Omental fat pad (tissue), 4 donors: ENCODE measurements around the genes GDPD4 and AQP11.

GRCh38 chr11:76751915-76753228, 30.8 kb upstream of the TSKU start:
- PRO-cap, result no peak
- RAMPAGE, long total RNA, 4 experiments, result no peak in any of the 4 experiments

GRCh38 chr11:76766960-76767662, 16.0 kb upstream of the TSKU start:
- PRO-cap, result no peak
- RAMPAGE, long total RNA, 4 experiments, result no peak in any of the 4 experiments

- PRO-cap, result no peak
- RAMPAGE, long total RNA, 4 experiments, result no peak in any of the 4 experiments
Observed at GRCh38 chr11:76769178-76770029, 13.8 kb upstream of the TSKU start.

DNA sequence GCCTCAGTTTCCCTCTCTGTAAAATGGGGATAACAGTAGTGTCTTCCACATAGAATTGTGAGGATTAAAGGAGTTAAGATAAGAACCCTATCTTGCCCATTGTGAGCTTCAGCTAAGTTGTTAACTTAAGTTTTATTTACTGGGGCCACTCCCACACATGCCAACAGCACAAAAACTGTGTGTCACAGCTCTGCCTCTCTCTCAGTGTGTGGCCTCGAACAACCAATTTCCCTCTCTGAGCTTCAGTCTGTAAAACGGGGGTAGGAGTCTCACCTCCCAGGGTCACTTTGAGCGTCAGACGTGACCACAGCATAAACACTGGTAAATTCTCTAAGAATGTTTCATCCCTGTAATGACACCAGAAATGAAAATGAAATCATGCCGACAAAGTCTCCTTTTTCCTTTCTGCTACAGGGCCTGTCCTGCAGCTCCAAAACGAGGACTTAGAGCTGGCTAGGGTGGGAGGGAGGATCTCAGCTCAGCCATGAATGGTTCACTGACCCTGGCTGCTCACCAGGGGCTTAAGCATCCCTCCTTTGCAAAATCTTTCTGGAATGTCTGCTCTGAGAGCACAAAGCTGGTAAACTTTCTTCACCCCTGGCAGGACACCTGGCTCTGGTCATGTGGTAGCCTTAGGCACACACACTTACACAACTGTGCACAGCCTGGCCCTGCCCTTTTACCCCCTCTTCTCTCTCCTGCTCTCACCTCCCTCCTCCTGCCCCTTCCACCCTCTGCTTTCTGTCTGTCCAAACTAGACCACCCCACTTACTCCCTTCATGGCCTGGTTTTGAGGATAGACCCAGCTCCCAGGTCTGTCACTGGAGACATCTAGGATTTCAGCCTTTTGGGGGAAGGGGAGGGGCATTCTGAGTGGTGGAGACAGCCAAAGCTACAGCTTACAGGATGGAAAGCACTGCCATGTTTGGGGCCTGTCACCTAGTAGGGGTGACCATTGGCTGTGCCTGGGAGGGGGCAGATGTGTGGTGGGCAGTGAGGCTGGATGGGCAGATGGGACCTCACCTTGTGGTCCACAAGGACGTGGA, 12.3 kb upstream of the TSKU start:
- PRO-cap, result no peak
- RAMPAGE, long total RNA, 4 experiments, result start-site peak on the minus strand in 1 of 4 experiments, centred at position 515 of the sequence, 7 reads per replicate

GRCh38 chr11:76788231-76789248, 5.4 kb downstream of the TSKU start:
- PRO-cap, result no peak
- RAMPAGE, long total RNA, 4 experiments, result no peak in any of the 4 experiments

- PRO-cap, result no peak
- RAMPAGE, long total RNA, 4 experiments, result no peak in any of the 4 experiments
Observed at GRCh38 chr11:76801767-76802350, 18.7 kb downstream of the TSKU start.

DNA sequence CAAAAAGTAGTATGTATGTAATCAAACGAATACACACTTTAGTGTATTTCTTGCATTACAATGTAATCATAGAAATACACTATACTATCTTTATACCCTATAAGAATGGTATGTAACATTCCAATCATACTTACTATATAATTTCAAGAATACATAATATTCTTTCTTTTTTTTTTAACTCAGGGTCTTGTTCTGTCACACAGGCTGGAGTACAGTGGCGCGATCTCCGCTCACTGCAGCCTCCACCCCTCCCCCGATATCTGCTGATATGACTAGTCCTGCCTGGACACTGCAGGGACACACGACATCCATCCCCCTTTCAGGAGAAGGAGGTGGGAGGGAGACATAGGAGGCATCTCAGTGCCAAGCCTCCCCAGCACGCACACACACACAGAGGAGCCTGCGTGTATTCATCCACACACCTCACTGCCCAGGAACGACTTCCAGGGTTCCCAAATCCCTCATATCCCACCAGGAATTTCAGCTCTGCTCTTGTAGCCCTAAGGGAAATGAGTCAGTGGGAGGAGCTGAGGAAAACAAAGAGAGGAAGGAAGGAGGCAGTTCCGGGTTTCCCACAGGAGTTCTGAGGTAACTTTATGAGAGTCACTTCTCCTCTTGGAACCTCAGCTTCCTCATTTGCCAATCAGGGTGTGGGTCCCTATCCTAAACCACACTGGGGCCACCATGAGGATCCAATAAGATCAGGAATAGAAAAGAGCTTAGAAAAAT, 37.3 kb upstream of the ACER3 start:
- PRO-cap, result no peak
- RAMPAGE, long total RNA, 4 experiments, result no peak in any of the 4 experiments

- PRO-cap, result no peak
- RAMPAGE, long total RNA, 4 experiments, result no peak in any of the 4 experiments
Observed at GRCh38 chr11:77035005-77036053, 1.1 kb downstream of the B3GNT6 start.

GRCh38 chr11:77036127-77037219, 2.3 kb downstream of the B3GNT6 start:
- PRO-cap, result no peak
- RAMPAGE, long total RNA, 4 experiments, result no peak in any of the 4 experiments

GRCh38 chr11:77096551-77096981, 6.1 kb upstream of the OMP start:
- PRO-cap, result no peak
- RAMPAGE, long total RNA, 4 experiments, result no peak in any of the 4 experiments

- PRO-cap, result no peak
- RAMPAGE, long total RNA, 4 experiments, result no peak in any of the 4 experiments
Observed at GRCh38 chr11:77301380-77301825, at the start of gene GDPD4. Gene GDPD4 (minus strand): TSS chr11:77301686.

- PRO-cap, result no peak
- RAMPAGE, long total RNA, 4 experiments, result no peak in any of the 4 experiments
Observed at GRCh38 chr11:77570836-77571772, 18.6 kb upstream of the AQP11 start.

DNA sequence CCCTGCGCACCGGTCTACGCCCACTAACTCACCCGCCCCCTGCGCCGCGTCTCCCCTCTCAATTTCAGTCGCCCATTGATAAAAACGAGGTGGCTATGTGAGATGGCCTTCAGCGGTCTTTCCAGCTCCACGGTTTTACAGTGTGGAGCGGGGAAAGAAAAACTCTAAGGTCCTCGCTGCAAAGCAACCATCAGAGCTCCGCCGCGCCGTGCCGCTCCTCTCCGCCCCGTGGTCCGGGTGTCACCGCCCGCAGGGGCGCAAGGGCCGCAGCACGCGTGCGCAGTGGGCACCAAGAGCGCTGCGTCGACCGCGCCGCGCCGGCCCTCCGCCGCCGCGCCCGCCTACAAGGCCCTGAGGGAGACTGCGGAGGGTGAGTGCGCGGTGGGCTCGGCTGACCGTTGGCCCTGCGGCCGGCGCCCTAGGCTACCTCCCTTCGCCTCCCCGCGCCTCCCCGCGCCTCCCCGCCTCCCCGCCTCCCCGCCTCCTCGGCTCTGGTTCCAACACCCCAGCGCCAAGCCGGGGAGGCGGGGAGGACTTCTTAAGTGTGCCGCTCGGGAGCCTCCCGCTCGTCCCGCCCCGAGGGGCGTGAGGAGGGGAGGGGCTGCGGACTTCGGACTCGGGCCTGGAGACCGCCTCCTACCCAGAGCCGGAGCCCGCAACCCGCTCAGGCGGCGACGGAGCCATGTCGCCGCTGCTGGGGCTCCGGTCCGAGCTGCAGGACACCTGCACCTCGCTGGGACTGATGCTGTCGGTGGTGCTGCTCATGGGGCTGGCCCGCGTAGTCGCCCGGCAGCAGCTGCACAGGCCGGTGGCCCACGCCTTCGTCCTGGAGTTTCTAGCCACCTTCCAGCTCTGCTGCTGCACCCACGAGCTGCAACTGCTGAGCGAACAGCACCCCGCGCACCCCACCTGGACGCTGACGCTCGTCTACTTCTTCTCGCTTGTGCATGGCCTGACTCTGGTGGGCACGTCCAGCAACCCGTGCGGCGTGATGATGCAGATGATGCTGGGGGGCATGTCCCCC, at the start of gene AQP11:
TSS of gene AQP11 (plus strand) at position 643 of the 1,024 bp plus-strand sequence.
- PRO-cap, result no peak
- RAMPAGE, long total RNA, 4 experiments, result start-site peak on the plus strand in 2 of 4 experiments, centred at positions 634 to 642 of the sequence, 9 to 10 reads per replicate

DNA sequence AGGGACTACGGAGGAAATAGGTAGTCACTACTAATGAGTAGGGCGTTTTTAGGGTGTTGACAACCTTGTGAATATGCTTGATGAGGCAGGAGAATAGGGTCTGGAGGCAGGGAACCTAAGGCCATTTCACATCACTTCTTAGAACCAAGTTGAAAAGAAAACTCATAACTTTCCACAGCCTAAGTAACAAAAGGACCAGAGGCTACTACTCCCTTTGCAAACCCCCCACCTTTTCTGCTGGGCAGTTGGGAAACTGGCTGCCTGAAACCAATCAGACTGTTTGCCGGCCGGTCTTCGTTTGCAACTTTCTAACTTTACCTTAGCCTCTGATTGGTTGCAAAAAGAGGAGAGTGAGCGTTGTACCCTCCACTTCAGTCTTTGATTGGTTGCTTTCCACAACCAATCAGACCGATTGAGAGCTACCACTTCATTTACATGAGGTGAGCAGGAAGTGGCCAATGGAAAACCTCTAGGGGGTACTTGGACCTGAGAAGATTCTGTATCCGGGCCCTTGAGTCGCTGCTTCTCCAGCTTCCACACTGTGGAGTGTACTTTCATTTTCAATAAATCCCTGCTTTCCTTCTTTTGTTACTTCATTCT, 18.7 kb upstream of the CLNS1A start:
- PRO-cap, result no peak
- RAMPAGE, long total RNA, 4 experiments, result no peak in any of the 4 experiments

DNA sequence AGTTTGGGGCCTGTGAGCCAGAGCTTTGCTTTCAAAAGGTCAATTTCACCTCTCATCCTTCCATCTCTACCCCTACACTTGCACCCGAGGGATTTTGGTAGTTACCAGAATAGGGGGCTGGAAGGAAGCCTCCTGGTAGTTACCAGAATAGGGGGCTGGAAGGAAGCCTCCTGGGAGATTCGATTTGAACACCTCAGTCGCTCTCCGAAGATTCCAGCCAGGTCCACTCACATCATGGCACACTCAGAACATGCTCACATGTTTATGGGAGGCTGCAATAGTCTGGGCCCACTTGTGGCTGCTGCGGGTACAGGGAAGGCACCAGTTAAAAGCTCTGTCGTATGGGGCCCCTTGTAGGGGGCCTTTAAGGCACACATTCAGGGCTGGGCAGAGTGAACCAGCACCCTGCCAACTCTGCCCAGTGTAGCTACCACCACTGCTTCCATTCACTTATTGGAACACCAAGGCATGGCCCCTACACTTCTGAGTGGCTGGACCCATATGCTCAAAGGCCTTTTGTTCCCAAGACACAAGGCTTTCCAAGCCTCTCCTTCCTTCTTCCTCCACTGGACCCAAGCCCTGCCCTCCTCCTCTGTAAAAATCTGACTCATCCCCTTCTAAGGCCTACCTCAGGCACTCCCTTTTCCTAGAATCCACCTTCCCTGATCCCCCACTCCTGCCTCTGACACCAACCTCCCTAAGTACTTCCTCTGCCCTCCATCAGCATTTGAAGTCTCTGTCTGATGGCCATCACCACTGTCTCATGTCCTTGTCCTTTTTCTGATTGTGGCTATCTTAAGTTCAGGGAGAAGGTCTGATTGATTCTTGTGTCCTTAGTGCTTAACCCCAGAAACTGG, 28.0 kb downstream of the USP35 start:
- PRO-cap, result no peak
- RAMPAGE, long total RNA, 4 experiments, result no peak in any of the 4 experiments

DNA sequence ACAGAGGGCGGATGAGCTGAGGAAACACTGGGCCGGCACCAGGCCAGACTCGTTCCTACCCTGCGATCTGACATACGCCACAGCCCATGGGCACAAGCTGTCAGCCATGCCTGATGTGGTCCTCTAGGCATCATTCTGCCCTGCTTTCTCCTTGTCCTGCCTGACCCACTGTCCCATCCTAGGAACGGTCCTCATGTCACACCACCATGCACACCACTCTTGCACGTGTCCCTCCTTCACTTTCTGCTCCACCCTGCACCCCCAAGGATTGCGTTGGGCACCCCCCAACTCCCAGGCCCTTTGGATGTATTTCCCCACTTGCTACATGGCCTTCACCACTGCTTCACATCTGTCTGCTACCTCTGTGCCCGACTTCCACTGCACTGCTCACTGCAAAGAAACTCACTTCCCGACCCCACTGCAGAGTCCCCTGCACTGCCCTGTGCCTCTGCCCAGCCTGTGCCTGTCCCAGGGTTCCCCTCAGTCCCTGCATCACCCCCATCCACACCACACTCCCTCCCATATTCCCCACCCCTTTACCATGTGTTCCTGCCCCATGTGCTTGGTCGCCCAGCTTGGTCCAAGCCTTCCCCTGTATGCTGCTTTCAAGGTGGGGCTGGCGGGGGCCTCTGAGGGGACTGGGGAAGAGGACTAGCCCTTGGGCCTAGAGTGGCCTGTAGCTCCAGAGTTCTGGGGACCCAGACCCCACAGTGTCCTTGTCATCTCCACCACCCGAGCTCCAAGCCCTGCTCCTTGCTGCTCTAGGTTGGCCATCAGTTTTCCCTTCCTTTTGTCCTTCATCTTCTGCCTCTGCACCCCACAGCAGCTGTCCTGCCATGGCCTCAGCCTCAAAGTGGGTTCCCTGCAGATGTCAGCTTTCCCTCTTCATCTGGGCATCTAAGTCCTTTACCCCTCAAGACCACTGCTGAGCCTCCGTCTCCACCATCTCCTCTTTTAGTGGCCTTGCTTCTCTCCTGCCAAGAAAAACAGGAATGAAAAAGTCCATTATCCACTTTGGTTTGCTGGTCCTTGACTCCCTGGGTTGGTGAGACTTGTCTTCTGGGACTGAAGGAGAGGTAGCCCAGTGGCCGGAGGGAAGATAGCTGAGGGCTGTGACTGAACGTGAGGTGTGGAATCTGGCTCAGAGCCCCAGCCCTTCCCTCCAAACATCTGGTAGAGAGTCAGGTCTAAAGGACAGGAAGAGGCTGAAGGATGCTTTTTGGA, 29.5 kb downstream of the USP35 start:
- PRO-cap, result no peak
- RAMPAGE, long total RNA, 4 experiments, result no peak in any of the 4 experiments

DNA sequence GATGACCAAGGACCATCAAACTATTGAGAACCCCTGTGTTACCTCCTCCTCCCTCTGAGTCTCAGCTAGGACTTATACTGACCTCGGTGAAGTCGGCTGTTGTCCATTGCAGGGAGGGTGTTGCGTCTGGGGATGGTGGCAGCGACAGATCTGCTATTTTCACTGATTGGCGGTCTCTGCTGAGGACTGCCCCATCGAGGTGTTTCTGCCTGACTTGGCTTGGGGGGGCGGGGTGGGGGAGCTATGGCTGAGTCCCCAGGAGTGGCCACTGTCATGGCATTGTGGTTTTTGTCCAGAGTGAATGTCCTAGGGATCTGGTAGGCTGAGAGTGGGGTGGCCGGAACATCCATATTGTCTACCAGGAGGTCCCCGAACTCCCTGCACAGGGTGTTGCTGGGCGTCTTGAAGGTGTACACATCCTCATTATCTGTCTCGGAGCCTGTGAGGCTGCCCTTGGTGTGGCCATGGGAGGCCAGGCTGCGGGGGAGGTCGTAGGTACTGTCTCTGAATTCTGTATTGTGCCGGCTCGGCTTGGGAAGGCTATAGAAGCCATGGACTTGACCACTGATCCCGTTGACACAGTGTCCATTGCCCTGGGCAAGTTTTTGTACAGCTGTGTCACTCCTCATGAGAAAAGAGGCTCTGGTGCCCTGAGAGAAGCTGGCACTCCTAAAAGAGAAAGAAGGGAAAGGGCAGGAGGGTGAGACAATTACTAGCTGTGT, 37.8 kb downstream of the USP35 start:
- PRO-cap, result no peak
- RAMPAGE, long total RNA, 4 experiments, result no peak in any of the 4 experiments

- PRO-cap, result no peak
- RAMPAGE, long total RNA, 4 experiments, result no peak in any of the 4 experiments
Observed at GRCh38 chr11:78293386-78294119, 104.8 kb downstream of the USP35 start.

DNA sequence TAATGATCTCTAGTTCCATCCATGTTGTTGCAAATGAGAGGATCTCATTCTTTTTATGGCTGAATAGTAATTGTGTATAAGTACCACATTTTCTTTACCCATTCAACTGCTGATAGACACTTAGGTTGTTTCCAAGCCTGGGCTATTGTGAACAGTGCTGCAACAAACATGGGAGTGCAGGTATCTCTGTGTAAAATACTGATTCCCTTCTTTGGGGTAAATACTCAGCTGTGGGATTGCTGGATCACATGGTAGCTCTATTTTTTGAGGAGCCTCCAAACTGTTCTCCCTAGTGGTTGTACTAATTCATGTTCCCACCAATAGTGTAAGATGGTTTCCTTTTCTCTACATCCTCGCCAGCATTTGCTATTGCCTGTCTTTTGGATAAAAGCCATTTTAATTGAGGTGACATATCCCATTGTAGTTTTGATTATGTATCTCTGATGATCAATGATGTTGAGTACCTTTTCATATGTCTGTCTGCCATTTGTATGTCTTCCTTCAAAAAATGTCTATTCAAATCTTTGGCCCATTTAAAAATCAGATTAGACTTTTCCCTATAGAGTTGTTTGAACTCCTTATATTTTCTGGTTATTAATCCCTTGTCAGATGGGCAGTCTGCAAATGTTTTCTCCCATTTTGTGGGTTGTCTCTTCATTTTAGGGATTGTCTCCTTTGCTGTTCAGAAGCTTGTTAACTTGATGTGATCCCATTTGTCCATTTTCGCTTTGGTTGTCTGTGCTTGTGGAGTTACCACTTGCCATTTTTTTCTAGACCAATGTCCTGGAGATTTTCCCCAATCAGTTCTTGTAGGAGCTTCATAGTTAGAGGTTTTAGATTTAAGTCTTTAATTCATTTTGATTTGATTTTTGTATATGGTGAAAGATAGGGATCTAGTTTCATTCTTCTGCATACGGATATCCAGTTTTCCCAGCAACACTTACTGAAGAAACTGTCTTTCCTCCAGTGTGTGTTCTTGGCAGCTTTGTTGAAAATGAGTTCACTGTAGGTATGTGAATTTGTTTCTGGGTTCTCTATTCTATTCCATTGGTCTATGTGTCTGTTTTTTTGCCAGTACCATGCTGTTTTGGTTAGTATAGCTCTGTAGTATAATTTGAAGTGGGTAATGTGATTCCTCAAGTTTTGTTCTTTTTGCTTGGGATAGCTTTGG, 82.7 kb downstream of the GAB2 start:
- PRO-cap, result no peak
- RAMPAGE, long total RNA, 4 experiments, result no peak in any of the 4 experiments

GRCh38 chr11:78337916-78338496, 79.6 kb downstream of the GAB2 start:
- PRO-cap, result no peak
- RAMPAGE, long total RNA, 4 experiments, result no peak in any of the 4 experiments